Duodenum (tissue), 1 donor: ENCODE measurements around the gene GLB1L2.

- PRO-cap = bidirectional peak, plus-strand start at chr11:134332012, minus-strand start at chr11:134331666
These were observed at the start of gene GLB1L2 for GRCh38 chr11:134331406-134332196. Gene GLB1L2 (plus strand): TSS chr11:134331988.

DNA sequence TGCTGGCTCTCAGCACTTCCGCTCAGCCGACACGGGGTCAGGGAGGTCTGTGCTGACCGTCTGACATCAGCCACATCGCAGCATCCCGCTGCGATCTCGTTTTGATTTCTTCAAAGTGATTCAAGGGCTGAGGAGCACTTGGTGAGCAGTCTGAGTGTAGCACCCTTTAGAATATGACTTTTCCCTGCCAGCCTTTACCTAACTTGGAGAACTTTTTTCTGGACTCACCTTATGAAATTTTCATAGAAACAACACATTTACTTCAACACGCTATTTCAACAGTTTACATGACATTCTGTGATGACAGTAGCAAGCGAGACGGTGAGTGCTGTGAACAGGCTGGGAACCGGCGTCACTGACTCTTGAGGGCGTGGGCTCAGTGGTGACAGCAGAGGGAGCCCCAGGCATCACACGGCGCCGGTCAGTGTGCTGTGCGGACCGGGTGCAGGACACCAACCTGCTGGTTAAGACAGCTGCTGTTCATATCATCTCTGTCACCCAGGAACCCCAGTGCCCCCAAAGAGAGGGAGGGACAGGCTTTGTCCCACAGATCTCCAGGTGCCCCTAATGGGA lies 18.6 kb downstream of the B3GAT1 start:
- PRO-cap = no peak

- PRO-cap = no peak
These were observed 539.2 kb upstream of the B3GAT1 start for GRCh38 chr11:134951192-134951705.